ENCODE measurements around a stretch of chr18.

DNA sequence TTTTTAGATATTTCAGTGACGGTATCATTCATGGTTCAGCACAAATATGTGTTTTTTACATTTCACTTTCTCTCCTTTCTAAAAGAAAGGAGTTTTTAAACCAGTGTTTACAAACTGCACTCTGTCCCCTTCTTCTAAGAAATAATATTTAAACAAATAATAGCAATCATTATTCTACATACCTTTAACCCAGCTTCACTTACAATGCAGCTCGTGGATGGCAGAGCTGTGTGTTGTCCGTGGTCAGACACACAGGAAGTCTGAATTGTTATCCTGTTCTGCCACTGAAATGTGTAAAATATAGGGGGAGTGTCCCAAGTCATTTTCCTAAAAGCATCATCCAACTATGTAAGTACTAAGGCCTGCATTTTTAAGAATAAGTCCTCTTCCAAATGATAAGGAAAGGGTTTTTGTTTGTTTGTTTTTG is 2.6 kb upstream of the PPP4R1 start:
- PRO-cap, result no peak

- PRO-cap, result no peak
Measured at GRCh38 chr18:9716361-9716886, 8.3 kb downstream of the RAB31 start.

DNA sequence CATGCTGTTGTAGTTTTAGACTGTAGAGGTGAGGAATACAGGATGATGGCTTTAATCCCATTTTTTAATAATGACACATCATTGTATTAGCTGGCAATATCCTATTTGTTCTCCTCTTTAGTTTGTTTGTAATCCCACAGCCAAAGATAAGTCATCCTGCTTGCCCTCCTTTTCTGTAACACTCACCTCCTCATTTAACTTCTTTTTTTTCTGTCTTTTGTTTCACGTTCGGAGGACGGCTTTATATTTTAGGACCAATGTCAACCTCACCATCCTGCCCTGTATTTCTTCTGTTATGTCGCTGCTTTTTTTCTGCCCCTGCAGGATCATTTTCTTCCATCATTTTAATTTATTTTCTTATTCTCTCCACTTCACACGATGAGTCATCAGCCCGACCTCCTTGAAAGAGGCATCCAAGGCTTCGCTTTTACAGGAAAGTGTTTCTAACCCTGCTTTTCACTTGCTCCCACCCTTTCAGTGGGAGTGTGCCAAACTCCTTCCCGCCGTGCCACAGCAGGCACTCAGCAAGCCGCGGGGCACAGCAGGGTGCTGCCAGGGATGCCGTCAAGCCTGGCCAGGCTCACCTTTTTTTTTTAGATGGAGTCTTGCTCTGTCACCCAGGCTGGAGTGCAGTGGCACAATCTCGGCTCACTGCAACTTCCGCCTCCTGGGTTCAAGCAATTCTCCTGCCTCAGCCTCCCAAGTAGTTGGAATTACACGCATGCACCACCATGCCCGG is 11.5 kb downstream of the RAB31 start:
- PRO-cap, result no peak

DNA sequence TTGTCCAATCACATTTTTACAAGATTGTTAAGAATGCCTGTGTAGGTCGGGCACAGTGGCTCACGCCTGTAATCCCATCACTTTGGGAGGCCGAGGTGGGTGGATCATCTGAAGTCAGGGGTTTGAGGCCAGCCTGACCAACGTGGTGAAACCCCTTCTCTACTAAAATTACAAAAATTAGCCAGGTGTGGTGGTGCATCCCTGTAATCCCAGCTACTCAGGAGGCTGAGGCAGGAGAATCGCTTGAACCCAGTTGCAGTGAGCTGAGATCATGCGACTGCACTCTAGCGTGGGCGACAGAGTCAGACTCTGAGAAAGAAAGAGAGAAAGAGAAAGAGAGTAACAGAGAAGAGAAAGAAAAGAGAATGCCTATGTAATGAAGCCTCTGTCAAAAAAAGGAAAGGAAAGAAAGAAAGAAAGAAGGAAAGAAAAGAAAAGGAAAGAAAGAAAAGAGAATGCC is 77.7 kb downstream of the RAB31 start:
- PRO-cap, result no peak

GRCh38 chr18:9806891-9807590 is 78.7 kb upstream of the TXNDC2 start:
- PRO-cap, result no peak

DNA sequence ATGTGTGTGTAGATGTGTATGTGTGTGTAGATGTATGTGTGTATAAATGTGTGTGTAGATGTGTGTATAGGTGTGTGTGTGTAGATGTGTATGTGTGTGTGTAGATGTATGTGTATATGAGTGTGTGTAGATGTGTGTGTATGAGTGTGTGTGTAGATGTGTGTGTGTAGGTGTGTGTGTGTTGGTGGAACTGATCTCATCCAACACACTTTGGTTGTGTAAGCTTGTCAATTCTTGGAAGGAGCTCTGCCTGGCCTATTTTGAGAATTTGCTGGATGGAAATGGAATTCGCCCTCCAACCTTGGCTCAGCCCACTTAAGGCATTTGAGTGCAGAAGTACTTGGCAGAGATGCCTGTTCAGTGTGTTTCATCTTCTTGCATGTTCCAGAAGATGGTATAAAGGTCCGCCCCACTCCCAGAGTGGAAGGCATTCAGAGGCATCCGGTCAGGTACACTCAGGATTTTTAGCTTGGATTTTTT is 61.4 kb upstream of the TXNDC2 start:
- PRO-cap, result no peak

DNA sequence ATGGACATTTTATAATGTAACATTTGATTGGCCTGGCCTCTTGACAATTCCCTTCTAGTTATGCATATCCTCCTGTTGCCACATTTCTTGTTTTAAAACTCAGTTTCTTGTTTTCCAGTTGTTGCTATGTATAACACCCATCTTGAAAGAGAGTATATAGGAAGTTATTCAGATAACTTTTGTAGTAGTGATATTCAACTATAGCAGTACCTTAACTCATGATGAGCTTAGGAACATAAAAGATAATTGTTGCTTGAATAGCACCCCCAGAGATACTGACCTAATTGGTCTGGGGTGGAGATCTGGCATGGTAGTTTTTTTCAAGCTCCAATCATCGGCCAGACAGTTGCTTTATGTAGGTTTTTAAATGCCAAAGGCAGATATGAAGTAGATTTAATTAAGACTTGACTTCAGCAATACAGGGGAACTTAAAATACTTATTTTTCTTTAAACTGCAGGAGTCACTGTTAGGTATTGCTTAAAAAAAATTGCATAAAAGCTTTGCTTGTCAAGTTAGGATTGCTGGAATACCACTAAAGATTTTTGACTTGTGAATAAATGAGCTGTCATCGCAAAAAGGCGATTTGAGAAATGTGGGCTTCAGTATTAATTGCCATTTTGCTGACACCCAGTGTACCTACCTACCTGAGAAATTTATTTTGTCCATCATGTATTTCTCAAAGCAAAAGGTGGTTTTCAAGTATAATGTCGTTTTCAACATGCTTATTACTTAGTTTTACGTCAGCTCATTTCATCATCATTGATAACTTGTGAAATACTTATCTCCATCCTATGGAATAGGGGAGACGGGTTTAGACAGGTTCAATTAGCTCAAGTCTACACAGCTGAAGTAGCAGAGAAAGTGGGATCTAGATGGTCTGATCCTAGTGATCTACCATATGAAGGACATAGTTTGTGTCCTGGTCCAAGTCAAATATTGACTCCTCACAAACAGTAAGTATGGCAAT is 44.8 kb downstream of the VAPA start:
- PRO-cap, result no peak

GRCh38 chr18:10414227-10414513 is 40.3 kb upstream of the APCDD1 start:
- PRO-cap, result no peak

DNA sequence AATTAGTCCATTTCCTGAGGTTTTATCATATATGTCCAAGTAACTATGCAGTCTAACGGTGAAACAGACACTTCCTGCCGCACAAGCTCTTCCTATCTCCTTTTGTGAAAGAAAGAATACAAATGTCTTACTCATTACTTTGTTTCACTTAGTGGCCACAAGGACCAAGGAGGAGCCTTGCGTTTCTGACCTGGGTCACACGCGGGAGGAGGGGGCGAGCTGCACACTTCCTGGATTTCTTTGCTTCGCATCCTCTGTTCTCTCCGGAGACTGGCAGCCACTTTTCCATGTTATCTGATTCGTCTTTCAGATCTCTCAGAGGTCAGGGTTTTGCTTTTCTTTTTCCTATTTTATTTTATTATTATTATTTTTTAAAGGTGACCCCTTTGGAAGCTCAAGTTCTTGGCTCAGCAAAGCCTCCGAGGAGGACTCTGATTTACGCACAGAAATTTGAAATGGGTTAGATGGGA is 222.5 kb downstream of the PIEZO2 start:
- PRO-cap, result no peak

DNA sequence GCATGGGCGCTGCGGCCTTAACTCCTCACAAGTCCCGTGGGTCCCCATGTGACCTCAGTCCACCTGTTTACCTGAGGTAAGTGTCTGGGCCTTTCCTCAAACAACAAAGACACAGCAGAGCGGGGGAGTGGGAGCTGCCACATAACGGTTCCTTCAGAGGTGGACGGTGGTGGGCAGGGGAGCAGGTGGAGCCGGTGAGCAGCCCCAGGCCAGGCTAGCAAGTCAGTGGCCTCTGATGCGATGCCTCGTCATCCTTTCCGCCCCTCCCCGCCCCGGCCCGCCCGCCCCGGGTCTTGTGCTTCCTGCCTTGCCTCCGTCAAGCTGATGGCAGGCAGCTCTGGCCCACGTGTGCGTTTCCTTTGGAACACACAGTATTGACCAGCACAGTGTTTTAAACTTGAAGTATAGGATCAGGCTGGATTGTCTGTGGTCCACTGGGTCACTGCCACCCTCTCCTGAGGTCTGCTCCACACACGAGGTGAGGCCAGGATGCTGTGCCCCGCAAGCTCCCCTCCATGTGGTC is 38.9 kb downstream of the PIEZO2 start:
- PRO-cap, result no peak

- PRO-cap, result no peak
Measured at GRCh38 chr18:11119962-11120420, 29.4 kb downstream of the PIEZO2 start.

- PRO-cap, result no peak
Measured at GRCh38 chr18:11669478-11670045, 19.5 kb upstream of the GNAL start.

DNA sequence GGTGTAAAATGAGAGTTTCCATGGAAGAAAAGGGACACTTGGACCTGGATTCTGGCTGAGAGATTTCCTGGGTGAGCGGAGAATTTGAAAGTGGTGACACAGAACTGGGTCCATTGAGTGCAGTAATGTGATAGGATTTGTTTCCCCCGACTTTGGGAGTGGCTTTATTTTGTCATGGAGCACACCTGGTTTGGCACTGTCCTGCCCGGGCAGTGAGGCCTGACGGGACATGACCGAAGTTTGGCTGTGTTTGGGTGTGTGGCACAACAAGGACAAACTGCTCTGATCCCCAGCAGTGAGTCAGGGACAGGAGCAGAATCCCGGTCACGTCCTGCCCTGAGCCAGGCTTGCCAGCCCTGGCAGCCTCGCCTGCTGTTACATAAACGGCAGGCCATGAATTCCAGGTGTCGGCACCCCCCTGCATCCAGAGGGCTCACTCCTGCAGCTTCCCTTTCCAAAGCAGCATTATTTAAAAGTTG is 45.7 kb downstream of the IMPA2 start:
- PRO-cap, result no peak

DNA sequence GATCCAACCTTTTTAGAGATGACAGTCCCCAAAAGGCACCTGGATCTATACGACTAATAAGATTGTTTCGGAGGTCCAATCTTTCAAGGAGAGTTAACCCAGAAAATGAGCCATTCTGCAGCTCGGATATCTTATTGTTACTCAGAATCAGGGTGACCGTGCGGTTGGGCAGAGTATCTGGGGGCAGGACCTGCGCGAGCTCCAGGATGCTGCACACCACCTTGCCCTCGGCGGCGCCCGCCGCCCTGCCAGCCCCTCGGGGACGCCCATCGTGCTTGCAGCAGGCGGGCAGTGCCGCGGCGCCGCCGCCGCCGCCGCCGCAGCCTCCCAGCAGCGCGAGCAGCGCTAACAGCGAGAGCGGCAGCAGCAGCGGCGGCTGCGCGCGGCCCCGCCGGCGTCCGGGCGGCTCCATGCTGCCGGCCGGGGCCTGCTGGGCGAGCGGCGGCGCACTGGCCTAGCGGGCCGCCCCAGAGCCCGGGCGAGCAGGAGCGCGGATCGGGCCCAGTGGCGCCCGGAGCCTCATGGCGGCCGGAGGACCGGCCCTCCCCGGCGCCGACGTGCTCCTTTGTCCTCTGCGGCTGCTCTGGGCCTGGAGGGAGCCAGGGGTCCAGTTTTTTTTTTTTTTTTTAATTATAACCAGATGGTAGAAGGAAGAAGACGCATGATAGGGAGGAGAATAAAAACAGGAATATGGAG is 17.3 kb upstream of the ANKRD62 start:
- PRO-cap, result unidirectional peak, plus-strand start at position 333 of the sequence; bidirectional peak, plus-strand start at position 504 of the sequence, minus-strand start at position 567 of the sequence

GRCh38 chr18:12121135-12121917 is 27.7 kb downstream of the ANKRD62 start:
- PRO-cap, result unidirectional peak, plus-strand start at chr18:12121414

- PRO-cap, result no peak
Measured at GRCh38 chr18:12372897-12373420, 4.1 kb downstream of the AFG3L2 start.

DNA sequence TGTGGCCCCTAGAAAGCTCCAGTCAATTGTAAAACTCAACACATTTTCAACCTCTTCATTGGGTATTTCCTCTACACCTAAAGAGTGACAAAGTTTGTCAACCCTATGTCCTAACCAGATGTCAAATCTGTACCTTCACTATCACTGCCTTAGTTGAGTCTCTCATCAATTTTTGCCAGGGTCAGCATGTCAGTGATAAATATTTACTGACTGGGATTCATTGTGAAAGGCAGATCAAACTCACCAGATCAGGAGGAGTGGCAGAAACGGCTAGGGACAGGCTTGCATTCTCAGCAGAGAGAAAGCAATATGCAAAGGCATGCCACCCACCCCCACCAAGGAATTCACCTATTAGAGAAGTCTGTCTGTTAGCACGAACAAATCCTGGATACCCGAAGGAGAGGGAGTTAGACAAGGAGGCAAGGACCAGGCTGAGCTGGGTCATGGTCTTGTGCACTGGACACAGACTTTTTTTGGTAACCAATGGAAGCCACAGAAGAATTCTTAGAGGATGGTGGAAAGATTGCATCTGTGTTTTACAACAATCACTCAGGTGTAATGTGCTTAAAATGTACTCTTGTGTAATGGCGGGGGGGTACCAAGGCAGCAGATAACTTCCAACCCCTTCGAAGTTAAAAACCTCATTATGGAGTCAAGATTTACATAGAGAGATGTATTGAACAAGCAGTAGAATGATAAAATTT is 62.5 kb downstream of the PTPN2 start:
- PRO-cap, result no peak

GRCh38 chr18:12903882-12904459 is 19.9 kb upstream of the PTPN2 start:
- PRO-cap, result no peak

DNA sequence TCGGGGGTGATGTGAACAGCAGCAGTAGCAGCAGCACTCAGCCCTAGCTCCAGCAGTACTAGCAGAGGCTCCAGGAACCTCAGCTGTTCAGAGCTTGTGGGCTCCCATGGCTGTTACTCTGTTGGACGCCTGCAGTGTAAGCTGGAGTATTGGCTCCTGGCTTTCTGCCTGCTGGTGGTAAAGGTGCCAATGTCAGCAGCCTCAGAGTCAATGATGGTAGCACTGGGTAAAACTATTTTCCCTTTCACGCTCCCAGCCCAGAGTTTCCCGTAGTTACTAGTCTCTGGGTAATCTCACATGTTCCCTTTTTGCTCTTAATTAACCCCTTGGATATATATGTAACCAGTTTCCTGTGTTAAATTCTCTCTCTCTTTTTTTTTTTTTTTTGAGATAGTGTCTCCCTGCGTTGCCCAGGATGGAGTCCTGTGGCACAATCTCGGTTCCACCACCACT is 3.0 kb upstream of the SEH1L start:
- PRO-cap, result no peak

DNA sequence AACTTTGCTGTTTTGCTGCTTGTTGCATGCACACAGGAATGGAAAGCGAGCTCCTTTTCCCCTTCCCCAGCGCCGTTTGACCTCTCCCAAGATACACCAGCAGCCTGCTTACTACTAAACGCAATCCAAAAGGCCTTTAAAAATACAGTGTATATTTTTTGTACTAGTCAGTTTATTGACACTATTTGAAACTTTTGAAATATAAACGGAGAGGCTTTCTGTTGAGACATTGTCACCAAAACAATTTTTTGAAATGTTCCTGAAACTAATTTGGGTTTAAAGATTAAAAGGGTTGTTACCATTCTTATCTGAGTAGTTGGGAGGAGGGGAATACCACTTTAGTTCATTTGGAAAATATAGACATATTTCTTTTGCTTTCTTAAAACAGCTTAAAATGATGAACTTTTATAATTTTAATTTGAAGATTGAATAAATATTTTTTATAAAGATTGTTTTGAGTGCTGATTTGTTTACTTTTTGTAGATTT is 5.8 kb upstream of the CEP192 start:
- PRO-cap, result no peak